ENCODE measurements around a stretch of chr7.

DNA sequence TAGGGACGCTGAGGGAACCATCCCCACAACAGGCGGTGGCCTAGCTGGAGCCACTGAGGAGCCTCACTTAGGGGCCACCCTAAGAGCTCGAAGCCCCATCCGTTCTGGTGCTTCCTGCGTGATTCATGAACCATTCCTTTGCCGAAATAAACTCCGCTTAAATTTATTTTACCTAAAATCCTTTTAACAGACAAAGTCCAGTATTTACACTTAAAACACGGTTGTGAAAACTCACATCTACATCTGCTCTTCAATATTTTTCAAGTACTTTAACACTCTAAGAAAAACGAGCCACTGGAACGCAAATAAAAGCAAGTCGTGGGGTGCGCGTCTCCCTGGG, 161.9 kb upstream of the FAM20C start:
- PRO-cap: no peak

- PRO-cap: no peak
Observed at GRCh38 chr7:76748-77075, 115.7 kb upstream of the FAM20C start.

DNA sequence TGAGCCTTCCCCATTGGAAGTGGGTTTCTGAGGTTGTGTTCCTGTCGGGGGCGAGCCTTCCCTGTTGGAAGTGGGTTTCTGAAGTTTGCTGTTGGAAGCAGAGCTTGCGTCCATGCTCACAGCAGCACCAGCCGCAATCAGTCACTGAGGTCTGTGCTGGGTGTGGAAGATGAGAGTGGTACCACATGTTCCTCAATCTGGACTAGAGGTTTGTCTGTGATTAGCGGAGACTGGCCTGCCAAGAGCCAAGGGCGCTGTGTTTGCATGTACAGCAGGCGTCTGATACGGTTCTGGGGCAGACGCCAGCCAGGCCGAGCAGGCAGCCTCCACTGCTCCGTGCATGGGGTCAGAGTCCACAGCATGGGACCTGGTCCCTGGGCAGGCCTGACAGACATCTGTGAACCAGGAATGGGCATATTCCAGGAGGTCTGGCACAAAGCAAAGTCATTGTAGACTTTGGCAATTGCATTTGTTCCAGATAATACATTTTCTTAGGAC, 50.2 kb upstream of the FAM20C start:
- PRO-cap: no peak

DNA sequence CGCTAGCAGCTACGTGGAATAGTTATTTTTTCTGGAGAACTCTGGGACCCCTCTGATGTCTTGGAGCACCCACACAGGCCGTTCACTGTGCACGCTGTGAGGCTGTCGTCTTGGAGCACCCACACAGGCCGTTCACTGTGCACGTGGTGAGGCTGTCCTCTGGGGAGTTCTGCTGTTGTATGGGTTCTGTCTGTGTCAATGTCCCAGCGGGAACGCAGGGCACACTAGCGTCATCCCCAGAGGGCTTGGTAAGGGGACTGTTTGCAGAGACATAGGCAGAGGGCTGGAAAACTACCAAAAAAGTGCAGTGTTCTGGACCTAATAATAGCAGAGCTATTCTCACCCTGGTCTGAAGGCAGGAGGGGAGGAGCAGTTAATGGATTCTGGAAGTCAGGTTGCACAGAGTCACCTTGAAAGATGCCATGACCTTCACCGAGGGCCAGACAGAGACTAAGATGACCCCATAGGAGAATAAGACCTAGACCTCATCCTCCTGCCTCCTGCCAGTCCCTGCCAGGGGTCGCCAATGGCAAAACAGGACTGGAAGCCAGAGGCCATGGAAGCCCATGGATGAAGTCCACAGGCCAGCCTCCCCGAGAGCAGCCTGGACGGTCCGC, 38.6 kb upstream of the FAM20C start:
- PRO-cap: no peak

- PRO-cap: no peak
Observed at GRCh38 chr7:216226-216636, 23.9 kb downstream of the FAM20C start.

DNA sequence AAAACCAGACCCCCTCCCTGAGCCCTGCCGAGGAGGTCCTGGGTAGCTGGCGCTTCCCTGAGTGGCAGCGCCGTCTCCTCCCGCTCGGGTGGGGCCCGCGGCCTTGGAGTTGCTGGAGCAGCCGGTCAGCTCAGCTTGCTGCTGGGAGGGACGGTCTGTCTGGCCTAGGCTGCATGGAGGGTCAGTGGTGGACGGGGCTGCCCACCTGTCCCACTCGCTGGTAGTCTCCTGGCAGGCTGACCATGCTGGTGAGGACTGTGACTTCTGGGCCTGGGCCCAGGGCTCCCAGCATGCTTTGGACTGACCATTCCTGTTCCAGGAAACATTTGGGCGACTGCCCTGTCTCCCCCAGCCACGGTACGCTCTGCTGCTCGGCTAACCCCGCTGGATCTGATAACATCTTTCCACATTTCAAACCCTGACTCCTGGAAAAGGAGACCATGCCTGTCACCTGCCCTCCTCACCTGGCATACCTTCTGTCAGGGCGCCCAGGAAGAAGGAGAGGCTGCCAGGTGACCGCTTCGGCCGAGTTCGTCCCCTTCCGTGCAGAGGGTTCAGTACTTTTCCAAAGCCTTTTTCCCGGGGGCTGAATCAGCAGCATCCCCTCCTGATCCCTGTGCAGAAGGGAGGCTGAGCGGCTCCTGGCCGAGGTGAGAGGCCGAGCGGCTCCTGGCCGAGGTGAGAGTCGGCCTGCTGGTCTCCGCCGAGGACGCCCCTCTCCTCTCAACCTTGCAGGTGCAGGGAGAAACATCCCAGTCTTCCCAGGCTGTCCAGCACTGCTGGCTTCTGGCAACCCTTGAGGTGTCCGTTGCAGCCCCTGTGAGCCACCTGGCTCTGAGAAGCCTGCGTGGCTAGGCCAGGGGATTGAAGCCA, 43.4 kb downstream of the FAM20C start:
- PRO-cap: no peak

- PRO-cap: no peak
Observed at GRCh38 chr7:262215-263407, 27.4 kb upstream of the FOXL3 start.

GRCh38 chr7:347718-347945, 57.7 kb downstream of the FOXL3 start:
- PRO-cap: no peak

DNA sequence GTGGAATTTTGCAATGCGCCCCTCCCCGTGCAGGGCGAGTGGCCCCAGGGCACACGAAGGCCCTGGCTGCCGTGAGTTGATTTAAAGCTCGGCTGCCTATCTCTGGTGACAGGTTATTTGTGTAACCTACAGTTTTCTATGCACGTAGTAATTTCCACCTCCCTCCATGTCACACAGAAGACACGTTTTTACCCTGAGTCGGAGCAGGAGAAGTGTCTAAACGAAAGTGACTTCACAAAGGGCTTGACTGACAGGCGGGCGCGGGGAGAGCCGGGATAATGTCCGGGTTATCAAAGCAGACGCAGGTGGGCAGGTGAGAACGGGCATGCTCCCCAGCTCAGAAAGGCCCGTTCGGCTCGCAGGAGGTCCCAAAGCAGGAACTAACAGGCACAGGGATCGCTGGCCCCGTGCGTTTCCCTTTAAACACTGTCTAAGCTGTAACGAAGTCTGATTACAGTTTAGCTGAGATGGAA, 84.5 kb downstream of the PDGFA start:
- PRO-cap: no peak

DNA sequence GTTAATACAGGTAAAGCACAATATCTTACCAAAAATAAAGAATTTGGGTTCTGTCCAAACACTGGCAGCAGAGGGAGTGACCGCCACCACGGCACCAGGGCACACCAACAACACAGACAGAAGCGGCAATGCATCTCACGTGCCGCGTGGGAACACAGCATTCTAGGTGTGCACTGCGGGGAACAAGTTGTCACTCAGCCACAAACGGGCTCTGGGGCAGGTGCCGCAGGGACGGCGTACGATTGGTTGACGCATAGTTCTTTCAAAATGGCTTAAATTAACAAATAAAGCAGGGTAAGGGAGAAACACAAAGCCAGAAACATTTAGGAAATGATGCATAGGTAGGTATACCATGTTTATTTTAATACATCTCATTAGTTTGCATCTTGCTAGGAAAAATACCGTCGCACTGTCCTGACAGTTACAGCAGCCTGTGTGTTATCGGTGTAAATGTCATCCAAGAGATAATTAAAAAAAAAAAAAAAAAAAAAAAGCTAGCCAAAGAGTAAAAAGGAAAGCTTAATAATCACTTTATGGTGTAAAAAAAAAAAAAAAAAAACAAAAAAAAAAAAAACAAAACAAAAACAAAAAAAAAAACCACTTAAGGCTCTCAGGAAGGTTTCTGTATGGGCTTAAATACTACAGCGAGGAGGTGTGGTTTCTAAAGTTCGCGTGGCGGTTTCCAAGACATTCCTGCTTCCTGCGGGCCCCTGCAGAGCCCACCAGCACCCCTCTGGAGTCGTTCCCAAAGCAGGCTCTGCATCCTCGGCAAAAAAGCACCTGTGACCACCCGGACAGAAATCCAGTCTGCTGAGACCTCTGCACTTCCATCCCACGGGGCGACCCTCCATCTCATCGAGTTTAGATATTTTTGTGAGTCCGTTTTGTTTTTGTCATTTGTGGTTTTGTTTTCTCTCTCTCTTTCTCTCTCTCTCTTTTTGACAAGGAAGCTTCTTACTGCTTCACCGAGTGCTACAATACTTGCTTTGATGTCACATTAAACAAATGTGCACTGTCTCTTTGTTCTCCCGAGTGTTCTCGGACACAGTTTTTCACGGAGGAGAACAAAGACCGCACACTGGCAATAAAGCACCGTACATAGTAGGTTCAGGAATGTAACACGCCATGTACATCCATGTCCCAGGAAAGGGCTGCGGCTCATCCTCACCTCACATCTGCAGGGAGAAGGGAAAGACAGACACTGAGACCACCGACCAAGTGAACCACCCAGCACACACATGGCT, 21.8 kb downstream of the PDGFA start:
- PRO-cap: no peak

DNA sequence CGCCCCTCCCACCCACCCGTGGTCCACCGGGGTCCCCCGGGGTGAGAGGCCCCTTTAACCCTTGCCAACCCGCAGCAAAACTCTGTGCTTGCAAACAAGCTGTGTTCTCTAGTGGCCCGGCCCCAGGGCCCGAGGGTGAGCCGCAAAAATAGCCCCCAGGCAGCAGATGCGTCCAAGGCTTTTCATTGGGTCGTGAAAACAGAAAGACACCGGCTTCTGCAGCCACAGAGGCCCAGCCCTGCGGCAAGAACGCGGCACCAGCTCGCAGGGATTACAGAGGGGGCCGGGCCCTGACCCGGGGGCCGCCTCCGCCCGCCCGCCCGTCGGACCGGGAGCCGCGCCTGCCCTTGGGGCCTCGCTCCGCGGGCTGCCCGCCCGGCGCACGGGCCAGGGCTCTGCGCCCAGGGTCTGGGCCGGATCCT, 3.0 kb downstream of the PDGFA start:
- PRO-cap: no peak

DNA sequence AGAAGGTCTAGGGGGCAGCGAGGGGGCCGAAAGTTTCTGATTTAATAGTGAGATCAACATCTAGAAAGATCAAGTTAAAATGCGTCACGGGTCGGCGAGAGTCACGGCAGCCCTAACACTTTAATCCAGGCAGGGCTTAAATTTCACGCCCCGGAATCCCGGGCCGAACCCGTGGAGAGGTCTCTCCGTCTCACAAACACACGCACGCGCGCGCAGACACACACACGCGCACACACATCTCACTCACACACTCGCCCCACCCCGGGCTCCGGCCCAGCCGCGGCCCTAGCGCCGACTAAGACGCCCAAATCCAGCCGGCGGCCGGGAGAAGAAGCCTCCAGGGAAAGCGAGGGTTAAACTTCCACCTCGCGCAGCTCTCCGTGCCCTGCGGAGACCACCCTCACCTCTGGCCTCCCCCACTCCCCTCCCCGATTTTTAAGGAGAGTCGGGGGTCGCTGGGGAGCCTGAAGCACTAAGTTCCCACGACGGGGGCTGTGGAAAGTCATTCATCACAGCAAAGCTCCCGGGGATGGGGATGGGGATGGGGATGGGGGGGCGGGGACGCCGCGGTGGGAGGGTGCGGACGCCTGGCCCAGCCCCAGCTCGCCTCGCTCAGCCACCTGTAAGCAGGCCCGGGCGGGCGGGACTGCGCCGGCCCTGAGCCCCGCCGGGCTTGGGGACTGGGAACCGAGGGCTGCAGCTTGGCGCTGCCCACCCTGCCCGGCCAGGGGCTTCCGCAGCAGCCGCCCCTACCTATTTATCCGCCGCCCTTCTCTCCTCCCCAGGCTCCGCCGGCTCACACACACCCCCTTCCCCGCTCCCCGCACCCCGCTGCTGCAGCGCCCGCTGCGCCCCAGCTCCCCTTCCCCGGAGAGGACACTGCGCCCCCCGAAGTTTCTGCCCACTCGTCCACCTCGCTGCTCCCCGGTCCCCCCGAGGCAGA, 1.6 kb downstream of the PDGFA start:
- PRO-cap: no peak

- PRO-cap: no peak
Observed at GRCh38 chr7:522697-523192, 3.1 kb upstream of the PDGFA start.

GRCh38 chr7:566060-566722, 46.5 kb upstream of the PDGFA start:
- PRO-cap: no peak

DNA sequence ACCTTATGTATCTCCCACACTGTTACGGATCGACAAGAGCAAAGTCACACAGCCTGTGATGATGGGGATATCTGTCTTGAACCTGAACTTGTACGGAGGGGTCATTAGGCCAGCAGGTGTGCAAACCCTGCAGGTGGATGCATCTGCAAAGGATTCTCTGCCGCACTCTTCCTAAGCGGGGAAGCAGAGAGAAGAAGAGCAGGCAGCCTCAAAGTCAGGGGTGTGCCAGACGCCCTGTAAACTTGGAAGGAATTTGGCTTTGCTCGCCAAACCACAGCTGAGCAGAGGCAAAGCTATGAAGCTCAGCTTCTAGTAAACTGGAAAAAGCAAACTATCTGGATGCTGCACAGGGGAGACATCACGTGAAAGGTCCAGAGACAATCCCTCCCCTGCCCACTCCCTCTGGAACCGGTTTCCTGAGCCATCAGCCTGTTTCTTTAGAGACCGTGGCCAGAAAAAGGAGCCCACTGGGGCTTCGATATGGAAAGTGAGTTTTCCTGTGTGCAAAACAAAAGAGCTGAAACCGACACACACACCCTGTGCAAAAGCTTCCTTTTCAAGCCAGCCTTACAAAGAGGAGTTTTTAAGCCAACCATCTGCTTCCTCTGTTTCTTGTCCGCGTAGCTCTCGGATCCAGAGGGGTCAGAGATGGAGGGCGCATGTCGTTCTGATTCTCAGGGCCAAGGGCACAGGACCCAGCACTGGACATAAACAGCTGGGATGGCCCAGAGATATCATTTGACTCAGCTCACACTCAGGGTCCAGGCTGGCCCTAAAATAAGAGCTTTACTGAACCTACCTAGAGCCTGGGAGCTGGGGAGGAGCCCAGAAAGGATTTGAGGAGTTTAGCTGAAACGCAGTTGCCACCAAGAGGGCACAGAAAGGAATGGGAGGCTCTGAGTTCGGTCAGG, 58.2 kb upstream of the DNAAF5 start:
- PRO-cap: no peak

DNA sequence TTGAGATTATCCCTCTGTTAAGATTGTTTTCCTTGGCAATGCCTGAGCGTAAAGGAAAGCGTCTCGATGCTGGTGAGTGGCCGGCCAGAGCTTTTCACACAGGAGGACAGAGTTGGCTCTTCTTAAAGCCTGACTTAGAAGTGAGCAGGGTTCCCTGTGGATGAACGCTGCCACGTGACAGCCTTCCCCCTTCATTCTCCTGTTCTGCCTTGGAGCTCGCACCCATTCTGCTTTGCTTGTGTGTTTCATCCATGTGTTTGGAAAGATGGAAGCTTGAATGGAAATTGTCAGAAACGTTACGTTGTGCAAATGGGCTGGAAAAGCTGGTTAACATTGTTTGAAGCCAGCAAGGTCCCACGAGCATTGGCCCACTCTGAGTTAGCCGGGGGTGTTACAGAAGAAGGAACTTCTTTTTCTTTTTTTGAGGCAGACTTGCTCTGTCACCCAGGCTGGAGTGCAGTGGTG, 22.2 kb upstream of the PRKAR1B start:
- PRO-cap: no peak

DNA sequence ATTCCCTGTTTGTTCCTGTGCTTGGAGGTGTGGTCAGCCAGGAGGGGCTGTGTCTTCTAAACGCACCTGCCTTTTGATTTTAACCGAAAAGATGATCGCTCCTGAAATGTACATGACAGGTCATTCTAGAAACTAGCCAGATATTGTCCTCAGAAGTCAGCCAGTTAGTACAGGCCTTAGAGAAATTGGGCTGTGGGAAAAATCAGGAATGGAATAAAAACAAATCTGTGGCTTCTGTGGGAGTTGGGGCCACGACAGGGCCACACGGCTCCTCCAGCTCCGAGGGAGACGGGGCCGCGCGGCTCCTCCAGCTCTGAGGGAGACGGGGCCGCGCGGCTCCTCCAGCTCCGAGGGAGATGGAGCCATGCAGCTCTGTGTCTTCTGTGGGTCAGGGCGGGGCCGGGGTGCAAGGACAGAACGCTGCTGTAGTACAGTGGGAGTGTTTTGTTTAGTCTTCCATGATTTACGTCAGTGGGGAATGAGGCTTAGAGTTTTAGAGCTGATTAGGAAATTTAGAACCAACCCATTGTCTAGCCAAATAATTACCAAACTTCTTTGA, 32.8 kb upstream of the PRKAR1B start:
- PRO-cap: no peak

DNA sequence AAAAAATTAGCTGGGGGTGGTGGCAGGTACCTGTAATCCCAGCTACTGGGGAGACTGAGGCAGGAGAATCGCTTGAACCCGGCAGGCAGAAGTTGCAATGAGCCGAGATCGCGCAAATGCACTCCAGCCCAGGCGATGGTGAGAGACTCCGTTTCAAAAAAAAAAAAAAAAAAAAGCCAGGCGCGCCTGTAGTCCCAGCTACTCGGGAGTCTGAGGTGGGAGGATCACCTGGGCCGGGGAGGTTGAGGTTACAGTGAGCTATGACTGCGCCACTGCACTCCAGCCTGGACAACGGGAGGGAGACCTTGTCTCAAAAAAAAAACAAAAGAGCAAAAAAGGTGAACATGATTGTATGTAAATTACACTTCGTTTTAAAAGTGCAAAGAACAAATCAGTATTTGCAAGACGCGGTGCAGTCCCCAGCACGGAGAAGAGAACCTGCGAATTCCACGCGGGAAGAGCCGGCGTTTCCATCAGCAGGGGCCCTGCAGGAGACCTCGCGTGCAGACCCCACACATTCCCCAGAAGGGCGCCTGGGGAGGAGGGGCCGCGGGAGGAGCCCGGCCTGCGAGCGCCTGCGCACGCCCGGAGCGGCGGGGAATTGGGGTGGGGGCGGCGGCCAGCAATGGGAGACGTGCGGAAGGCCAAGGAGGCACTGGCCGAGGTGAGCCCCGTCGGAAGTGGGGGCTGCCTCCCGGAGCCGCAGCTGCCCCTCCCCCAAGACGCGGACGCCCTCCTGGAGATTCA, 16.8 kb upstream of the SUN1 start:
- PRO-cap: no peak

- PRO-cap: no peak
Observed at GRCh38 chr7:832569-833256, 437 bp downstream of the SUN1 start.

GRCh38 chr7:871904-872531, 4.3 kb upstream of the GET4 start:
- PRO-cap: no peak

Data from SUDHL5 (cell line).